ENCODE results near the gene CUL9.

DNA sequence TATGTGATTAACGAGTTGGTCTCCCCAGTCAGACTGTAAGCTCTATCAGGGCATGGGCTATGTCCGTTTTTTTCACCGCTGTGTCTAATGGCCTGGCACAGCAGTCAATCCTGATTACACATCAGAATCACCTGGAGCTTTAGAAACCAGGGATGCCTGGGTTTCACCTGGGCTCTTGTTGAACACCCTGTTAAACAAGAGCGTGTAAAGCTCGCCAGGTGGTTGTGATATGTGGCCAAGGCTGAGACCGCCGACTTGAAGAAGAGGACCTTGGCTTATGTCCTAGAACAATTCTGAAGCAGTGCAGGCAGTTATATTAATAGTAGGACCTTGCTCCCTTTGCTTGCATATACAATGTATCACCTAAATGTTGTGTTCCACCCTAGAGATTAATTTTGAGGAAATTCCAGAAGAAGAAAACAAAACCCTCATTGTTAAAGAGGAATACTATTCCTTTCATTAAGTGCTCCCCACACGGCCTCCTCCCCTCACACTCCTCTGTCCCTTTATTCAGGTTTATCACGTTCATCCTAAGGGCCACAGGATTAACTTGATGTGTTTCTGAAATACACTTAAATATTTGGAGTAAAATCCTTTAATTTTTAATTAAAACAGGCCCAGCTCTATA lies 89.3 kb upstream of the MRPS10 start:
- RRBS: no CpG with 5 or more reads among the region's 9 CpGs

GRCh38 chr6:42440726-42441456 lies 10.8 kb downstream of the TRERF1 start:
- RRBS: no CpG with 5 or more reads among the region's 10 CpGs

DNA sequence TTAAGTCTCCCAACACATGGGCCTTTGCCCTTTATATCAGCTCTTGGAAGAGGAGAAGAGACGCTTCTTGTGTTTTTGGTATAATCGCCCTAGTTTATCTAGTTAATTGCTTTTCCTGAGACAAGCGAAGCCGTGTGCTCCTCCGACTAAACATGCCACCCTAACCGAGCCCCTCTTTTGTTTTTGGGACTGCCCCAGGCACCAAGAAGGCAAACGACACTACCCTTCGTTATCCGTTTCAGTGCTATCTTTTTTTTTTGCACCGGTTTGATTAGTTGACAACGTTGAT lies 799 bp downstream of the UBR2 start:
- RRBS: no CpG with 5 or more reads among the region's 11 CpGs

DNA sequence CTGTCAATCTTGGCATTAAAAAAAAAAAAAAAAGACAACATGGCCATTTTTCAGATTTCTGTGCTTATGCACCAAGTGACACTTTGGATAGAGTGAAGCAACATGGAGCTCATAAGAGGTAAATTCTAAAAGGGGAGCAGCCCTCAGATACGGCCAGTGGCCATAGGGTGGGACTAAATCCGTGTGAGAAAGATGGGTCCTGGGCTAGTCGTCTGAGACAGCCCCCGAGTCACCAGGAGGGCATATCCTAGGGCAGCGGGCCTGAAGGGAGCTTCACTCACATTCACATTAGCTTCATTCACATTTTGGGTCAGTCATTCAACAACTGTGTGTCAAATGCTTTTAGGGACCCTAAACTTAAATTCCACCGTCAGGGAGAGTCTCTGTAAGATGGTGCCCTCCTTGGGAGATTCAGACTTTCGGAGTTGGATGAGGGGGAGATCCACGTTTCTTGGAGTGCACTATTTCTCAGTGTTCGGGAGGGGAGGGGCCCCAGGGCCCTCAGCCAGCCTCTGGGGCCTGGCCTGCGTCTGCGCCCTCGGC lies 24.5 kb downstream of the PRPH2 start:
- RRBS: no CpG with 5 or more reads among the region's 12 CpGs

- RRBS: 0% methylated on average over 5 of the region's 37 CpGs
Observed at GRCh38 chr6:42746908-42747417, 1.1 kb upstream of the TBCC start.

GRCh38 chr6:42784738-42785116 lies 2.9 kb downstream of the BICRAL start:
- RRBS: no CpG with 5 or more reads among the region's 3 CpGs

DNA sequence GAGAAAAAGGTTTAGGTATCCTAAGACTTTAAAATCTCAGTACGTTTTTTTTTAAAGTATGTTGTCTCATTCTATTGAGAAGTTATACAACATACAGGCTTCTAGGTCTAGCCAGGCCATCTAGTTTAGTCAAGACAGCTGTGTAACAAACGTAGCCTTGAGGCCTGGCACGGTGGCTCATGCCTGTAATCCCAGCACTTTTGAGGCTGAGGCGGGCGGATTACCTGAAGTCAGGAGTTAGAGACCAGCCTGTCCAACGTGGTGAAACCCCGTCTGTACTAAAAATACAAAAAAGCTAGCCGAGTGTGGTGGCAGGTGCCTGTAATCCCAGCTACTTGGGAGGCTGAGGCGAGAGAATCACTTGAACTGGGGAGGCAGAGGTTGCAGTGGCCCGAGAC lies 3.3 kb downstream of the BICRAL start:
- RRBS: no CpG with 5 or more reads among the region's 10 CpGs

DNA sequence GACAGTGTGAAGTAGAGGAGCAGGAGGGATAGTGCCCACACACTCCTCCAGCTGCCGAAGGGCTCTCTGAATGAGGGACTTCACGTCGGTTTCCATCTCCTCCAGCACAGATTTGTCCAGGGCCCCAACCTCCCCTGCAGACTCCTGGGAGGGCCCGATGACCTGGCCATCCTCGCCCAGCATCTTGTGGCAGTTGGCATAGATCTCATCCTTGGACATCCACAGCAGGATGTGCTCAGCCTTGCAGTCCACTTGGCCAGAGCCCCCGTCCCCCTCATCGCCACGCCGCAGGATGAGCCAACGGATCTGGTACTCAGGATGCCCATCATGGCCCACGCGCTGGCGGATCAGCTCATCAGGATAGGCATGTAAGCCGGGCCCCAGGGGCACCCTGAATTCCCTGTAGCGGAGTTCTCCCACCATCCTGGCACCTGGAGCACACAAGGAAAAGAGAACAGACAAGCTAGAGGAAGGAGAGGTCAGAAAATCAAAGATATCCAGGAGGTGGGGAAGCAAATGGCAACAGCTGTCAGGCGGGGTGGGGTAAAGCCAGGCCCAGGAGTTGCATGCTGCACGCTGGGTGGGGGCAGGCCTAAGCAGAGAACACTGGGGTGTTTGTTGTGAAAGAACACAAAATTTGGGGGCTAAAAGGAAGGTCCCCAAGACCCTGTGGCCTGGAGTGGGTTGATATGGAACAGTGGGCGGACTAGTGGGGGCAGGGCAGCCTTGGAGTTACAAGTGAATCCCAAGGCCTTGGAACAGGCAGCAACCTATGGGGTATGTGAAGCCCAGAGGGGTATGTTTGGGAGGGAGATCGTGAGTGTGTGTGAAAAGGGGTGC lies 1.1 kb downstream of the CUL7 start:
- RRBS: no CpG with 5 or more reads among the region's 19 CpGs

- RRBS: no CpG with 5 or more reads among the region's 15 CpGs
Observed at GRCh38 chr6:43054155-43054654, 554 bp upstream of the CUL7 start.

- RRBS: no CpG with 5 or more reads among the region's 10 CpGs
Observed at GRCh38 chr6:43062527-43063118, 3.2 kb downstream of the KLC4 start.

GRCh38 chr6:43093788-43094396 lies 17.8 kb downstream of the PTK7 start:
- RRBS: no CpG with 5 or more reads among the region's 7 CpGs

DNA sequence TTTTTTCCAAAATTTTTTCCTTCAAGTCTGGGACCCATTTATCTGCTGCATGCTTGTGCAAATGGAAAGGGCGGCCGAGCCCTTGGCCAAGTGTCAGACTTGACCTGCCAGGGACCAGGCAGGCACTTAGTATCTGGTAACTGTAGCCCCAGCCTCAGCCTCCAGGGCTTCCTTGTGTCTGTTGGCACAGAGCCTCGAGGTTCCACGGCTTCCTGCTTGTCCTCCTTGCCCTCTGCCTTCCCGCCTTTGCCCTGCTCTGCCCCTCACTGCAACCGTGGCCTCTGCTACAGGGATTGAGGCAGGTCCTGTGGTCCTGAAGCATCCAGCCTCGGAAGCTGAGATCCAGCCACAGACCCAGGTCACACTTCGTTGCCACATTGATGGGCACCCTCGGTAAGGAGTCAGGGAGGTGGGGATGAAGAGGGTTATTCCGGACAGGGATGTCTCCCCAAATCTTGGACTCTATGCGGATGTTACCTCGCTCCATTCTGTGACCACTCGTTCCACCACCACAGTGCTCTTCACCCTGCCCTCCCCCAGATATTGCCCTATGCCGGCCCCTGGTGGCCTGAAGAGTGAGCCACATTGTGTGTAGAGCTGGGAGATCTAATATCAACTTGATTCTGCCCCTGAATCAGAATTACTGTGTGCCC lies 41.5 kb upstream of the SRF start:
- RRBS: no CpG with 5 or more reads among the region's 14 CpGs

DNA sequence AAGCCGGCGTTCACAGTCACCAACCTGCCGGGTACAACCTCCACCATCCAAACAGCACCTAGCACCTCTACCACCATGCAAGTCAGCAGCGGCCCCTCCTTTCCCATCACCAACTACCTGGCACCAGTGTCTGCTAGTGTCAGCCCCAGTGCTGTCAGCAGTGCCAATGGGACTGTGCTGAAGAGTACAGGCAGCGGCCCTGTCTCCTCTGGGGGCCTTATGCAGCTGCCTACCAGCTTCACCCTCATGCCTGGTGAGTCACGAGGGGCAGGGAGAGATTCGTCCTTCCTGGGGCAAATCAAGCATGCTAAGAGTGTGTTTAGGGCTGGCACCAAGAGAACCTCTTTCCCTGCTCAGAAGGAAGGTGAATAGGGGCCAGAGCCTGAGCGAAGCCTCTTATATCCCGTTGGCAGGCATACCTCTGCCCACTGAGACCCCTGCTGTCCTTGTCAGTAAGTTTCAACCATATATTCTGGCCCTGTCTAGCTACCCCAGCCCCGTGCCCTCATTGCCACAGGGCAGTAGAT lies 4.7 kb downstream of the SRF start:
- RRBS: no CpG with 5 or more reads among the region's 10 CpGs

DNA sequence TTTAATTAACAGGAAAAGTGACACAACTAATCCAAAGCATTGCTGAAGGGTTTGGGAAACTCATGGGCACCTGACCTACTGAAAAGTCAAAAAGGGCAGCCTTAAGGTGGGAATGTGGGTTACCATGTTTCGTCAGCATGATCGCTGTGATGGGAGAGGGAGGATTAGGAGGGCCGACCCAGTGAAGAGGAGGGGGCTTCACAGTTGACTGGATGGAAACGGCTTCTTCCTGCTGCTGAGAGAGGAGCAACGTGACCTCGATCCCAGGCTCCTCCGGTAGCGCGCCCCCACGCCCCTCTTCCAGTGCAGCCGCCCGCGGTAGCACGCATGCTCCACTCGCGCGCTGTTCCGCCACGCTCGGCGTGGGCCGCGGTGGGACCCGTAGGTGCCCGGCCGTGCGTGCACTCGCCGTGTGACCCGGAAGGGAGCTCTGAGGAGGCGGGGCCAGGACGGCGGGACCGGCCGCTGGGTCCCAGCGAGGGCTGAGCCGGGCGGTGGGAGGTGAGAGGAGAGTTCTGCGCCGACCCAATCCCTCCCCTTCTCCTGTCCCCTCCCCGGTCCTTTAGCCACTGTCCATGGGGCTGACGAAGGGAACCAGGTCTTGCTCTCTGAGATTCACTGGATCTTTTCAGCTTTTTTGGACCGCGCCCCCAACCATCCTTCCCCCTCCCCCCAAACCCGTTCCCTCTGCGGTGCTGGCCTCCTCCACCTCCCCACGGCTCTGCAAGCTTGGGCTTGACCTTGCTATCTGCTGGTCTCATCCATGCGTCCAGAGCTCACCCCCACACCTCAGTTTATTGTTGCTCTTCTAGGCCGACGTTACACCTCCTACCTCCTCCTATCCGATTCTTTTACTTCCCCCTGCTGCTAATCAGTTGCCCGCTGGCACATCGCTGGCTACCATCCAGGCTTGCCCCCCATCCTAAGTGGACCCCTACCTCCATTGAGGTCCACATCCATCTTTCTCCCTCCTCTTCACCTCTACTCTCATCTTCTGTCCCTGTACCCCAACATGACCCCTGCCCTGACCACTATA lies at the start of gene CUL9:
Gene CUL9, plus strand, starts transcription at position 448 of the 1,036 bp plus-strand sequence.
- RRBS: 1% methylated on average over 10 of the region's 53 CpGs

GRCh38 chr6:43205830-43206199 lies 23.5 kb downstream of the DNPH1 start:
- RRBS: no CpG with 5 or more reads among the region's 10 CpGs

GRCh38 chr6:43219956-43220687 lies 9.2 kb downstream of the DNPH1 start:
- RRBS: no CpG with 5 or more reads among the region's 15 CpGs

DNA sequence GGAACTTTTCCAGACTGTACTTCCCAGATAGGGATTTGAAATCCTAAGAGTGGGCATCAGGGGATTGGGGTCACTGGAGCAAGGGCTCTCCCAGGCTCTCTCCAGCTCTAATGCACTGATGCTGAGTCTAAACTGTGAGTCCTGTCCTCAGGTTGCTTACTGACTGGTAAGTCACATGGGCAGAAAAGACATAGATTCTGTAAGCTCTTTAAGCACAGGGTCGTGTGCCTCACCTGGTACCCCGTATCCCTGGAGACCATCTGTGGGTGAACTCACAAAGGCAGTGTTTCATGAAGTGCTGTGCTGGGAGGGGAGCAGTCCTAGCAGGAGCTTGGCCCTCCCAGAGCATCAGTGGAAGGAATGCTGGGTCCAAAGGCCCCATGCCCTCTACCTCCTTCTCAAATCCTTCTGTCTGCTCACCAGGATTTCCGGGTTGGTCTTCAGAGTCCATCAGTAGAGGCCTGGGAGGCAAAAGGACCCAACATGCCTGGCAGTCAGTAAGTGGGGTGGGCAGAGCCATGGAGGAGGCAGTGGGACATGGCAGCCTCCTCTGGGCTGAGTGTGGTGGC lies 5.5 kb downstream of the DNPH1 start:
- RRBS: no CpG with 5 or more reads among the region's 3 CpGs

GRCh38 chr6:43225504-43226463 lies 3.5 kb downstream of the DNPH1 start:
- RRBS: no CpG with 5 or more reads among the region's 21 CpGs

DNA sequence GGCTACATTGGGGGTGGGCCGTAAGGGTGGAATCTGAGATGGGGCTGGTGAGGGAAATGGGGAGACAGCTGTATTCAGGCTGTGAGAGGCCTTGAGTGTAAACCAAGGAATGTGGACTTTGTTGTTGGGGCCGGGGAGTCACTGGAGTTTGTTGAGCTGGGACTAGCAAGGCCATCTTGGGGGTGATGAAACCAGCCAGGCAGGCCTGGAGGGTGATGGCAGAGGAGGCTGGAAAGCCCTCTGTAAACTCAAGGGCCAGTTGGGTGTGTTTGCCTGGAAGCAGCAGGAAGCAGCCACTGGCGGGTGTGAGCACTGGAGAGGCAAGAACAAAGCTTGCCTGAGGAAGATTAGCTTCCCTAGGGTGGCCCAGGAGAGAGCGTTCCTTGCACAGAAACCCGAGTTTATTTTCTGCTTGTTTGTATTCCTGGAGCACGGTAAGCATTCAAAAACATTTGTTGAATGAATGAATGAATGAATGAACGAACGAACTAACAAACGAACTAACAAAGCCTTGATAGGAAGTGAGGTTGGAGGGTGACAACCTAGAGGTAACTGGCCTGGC lies 18.9 kb downstream of the TTBK1 start:
- RRBS: no CpG with 5 or more reads among the region's 9 CpGs